GM23248 (cell line): ENCODE measurements around a stretch of chr12.

- RAMPAGE, long total RNA: no peak
Observed at GRCh38 chr12:88944165-88944709, 364.0 kb upstream of the KITLG start.

GRCh38 chr12:89140513-89141018, 211.7 kb downstream of the DUSP6 start:
- RAMPAGE, long total RNA: no peak

GRCh38 chr12:89328189-89329084, 23.9 kb downstream of the DUSP6 start:
- RAMPAGE, long total RNA: no peak

GRCh38 chr12:89345443-89346743, 6.4 kb downstream of the DUSP6 start:
- RAMPAGE, long total RNA: no peak

DNA sequence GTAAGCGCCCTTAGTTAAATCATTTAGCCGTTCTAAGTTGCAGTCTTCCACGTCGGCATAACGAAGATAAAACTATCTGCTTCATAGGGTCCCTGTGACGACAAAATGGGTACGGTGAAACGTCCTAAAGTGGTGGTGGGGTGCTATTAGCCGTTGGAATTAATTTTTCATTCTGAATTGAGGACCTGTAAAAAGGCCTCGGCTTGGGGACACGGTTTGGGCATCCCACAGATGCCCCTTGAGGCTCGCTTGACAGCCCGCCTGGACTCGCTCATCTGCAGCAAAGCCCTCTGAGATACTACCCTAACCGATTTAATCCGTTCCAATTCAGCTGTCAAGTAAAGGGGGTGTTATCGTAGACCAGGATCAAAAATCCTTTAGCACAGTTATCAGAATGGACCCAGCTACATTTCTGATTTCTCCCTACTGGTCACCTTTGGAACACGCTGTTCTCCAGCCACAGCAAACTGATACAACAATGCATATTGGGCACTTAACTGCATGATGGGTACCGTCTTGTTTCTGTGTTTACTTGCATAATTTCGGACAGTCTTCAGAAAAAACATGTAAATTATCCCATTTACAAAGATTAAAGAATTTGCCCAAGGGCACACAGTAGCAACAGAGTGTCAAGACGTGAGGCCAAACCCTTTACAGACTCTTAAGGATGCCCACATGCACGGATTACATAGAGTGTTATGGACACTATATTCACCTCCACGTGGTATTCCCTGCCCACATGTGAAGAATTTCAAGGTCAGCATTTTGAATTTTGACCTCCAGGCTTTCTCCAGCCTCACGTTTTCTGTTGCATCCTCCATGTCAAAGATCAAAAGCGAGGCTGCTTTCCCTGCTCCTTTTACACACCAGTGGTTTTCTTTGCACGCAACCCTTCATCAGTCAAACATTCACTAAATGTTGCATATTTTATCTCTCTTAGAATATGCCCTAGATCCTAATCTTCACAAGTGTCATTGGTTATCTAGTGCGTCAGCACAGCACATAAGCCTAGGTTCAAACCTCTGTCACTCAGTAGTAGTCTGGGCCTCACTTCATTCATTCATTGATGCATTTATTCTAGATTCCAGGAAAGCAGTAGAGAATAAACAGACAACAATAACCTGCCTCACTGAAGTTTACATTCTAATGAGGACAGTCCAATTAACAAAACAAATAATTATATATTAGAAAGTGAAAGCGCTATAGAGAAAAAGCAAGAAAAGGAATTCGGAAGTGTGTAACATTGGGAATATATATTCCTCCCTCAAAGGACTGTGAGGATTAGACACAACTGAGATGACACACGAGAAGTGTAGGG, 3.2 kb upstream of the DUSP6 start:
- RAMPAGE, long total RNA: no peak

DNA sequence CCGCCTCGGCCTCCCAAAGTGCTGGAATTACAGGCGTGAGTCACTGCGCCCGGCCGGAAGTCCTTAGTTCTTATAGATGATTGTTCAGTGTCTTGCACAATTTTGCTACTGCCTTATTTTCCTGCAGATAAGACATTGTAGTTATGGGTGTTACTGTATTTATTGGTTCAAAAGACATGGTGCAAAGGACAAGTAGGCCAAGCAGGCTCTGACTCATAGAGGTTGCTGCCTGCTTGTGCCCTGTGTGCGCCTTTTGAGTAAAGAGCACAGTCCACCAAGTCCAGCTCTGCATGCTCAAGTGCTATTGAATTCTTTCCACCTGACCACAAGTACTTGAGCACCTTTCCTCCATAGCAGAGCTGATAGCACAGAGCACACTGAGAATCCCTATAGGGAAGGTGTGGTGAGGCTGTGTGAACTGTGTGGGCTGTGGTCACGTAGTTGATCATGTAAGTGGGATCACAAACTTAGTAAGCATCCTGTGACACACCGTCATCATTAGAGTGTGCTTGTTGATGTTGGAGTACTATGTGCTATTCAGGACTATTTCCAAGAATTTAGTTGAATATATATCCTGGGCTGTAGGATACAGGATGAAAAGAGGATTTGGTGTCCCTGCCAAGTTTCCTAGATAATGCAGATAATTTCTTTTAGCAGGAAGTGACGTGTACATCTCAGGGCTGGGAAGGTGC, 23.4 kb upstream of the DUSP6 start:
- RAMPAGE, long total RNA: no peak

GRCh38 chr12:89382229-89382724, 30.0 kb upstream of the DUSP6 start:
- RAMPAGE, long total RNA: no peak

- RAMPAGE, long total RNA: no peak
Observed at GRCh38 chr12:89383408-89383709, 31.1 kb upstream of the DUSP6 start.

DNA sequence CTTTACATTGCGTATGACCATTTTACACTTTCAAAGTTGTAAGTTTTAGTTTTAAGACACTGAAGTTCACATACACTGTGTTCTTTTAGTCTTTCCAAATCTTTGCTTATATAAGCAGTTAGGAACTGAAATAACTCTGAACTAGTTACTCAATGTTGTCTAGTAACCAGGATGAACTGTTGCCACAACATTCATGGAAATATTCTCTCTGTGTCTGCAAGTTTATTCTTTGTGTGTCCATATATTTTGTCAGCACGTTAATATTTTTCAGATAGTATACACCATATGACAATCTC, 71.0 kb downstream of the GALNT4 start:
- RAMPAGE, long total RNA: no peak

GRCh38 chr12:89461077-89461480, 63.5 kb downstream of the GALNT4 start:
- RAMPAGE, long total RNA: no peak

- RAMPAGE, long total RNA: no peak
Observed at GRCh38 chr12:89523324-89524352, 958 bp downstream of the GALNT4 start.

DNA sequence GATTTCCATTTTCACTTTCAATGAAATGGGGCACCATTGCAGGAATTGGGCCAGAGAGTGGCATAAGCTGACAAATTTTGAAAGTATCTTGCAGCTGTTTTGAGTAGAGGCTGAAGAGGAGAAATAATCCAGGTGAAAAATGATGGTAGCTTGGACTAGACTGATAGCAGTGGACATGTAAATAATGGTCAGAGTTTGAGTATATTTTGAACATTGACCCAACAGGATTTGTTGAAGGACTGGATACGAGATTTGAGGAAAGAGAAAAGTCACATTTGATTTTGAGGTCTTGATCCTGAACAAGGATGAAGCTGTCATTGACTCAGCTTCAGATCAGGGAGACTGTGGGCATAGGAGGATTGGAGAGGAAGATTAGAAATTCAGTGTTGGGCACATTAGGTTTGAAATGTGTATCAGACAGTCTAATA, 22.9 kb upstream of the POC1B start:
- RAMPAGE, long total RNA: no peak

DNA sequence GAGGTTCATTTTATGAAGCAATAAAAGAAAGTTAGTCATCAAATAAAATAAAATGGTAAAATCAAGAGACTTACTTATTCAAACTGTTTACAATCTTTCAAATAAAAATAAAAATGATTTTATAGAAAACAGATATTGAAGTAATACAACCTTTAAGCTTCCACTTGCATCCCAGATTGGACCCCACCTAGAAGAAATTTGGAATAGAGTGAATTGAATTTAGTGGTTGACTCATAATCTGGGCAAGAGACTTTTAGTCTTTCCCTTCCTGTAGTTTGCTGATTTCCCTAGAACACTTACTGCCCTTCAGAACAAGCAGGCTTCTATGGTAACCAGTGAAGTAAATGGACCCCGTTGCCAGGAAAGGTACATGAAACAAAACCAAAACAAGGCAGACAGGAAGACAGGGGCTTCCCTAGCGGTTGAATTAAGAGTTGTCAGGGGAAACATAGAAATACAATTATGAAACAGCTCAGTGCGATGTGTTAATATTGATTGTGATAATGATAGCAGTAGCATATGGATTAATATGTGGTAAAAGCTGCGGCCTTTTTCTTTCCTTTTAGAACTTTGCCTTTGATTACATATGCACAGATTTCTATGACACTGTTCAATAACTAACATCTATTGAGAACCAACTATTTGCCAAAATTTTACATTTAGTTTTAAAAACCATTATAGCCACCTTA, 241.2 kb upstream of the ATP2B1 start:
- RAMPAGE, long total RNA: no peak

DNA sequence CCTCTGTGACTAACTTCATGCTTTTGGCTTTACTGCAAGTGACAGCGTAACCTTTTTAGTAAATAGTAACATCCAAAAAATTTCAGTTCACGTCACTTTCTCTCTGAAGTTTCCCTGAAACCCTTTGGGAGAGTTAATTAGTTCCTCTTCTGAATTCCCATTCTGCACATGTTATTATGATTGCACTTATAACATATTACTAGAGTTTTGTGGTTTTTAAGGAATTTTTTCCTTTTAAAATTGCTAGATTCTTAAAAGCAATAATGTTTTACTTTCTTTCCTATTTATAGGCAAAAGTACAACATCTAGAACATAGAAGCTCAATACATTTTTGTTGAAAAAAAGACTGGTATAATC, 453.2 kb downstream of the CCER1 start:
- RAMPAGE, long total RNA: no peak

DNA sequence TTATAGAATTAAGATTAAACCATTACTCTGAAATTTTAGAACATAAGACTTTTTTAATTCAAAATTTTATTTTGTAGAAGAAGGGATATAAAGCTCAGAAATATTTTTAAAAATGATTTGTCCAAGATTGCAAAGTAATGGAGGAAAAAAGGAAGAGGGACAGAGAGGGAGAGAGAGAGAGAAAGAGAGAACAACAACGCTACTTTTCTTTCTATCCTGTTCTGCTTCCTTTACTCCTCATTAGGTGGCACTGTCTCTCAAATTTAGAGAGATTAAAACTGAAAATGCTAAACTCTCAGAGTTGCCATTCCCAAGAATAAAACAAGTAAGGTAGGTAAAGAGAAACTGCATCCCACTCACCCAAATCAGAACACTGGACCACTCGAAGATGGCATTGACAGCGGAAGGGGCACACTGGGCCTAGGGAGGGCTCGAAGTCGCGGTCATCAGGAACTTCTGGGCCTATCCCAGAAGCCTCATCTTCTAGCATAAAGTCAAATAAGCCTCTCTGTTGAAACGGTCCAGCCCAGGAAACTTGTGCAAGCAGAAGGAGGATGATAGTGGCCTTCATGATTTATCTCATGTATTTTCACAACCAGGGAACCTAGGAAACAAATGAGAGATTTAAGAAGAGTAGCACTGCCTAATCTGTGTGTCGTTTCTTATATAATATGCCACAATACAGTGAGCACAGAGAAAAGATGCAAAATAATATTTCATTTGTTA, 4.5 kb downstream of the DCN start:
- RAMPAGE, long total RNA: no peak

DNA sequence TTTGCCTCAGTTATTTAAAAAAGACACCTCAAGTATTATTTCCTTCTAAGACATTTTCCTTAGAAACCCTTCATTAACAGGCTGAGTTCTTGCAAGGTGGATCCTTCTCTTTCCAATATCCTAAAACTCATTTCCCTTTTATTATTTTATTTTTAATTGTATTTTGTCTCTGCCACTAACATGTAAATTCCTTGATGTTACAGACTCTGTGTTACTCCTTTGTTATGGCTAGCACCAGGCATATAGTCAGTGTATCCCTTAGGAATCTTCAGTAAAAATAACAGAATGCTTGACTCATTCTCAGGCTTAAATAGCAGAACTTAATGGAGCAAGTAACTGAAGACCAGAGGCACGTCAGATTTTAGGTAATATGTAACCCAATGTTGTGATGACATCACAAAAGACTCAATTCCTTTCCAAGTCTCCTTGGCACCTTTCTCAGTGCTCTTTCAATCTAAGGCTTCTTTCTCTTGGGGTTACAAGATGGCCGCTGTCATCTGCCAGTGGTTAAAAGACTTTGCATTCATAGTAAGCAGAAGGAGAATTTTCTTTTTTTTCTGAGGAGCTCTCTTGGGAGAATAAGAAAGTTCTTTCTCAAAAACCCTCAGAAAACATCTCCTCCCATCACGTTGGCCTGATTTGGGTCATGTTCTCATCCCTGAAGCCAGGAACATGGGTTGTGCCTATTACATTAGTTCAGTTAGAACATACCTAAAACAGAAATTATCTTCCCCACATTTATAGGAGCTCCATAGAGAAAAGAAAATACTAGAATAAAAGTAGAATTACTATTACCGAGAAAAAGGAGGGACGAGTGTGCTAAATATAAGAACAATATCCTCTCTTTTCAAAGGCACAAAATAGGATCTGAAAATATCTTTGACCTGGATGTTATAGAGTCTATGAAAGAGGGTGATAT, 33.4 kb upstream of the DCN start:
- RAMPAGE, long total RNA: no peak

DNA sequence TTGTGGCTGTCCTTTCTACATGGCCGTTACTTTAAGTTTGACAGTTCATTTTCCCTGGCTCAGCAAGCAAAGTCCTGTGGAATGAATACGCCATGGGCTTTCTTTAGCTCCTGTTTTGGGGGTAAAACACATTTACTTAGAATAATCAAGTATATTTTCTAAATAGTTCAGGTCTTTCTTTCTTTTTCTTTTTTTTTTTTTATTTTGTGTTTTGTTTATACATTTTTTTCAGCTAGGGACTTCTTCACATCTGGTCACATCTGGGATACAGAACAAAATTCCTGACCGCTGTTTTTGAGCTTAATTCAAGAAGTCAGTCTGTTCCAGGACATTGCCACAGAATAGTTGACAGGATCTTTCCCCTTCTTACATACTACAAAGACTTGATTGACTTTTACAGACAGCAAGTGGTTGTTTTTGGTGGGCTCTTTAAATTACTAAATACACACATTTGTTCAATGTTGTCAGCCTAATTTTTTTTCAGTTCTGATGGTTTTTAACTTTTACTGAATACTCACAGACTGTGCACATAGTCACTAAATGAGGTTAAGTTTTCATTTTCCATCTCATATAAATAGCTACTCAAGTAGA, 41.8 kb upstream of the DCN start:
- RAMPAGE, long total RNA: no peak

DNA sequence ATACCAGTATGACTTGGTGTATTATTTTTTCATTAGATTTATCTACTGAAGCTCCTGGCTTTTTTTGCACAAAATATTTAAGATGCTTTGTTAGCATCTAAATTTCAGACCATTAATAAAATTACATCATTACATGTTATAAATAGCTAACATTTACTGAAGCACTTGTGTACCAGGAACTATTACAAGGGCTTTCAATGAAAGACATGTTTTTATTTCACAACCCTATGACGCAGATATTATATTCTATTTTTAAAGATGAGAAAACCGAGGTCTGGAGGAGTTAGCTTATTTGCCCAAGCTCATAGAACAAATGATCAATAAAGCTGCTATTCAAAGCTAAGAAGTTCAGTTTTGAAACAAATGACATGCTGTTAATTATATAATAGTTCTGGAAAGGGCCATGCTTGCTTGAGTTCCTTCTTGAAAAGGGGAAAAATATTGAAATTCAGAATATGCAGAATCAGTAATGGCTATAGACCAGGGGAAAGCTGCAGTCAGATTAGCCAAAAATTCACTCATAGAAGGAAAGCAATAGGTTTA, 420.5 kb upstream of the DCN start:
- RAMPAGE, long total RNA: no peak

DNA sequence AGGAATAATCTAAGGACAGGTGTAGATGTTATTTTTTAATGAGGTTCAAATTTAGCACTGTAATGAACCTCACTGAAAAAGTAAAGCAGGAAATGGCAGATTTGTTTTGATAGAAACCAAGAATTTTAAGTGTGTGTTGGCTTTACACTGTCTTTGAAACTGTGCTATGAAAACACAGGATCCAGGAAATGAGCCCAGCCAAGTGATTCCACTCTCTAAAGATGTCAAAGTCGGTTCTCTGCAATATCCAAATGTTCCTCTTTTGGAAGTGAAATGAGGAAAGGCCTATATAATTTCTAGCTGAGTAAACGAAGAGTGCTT, 367.2 kb downstream of the BTG1 start:
- RAMPAGE, long total RNA: no peak

DNA sequence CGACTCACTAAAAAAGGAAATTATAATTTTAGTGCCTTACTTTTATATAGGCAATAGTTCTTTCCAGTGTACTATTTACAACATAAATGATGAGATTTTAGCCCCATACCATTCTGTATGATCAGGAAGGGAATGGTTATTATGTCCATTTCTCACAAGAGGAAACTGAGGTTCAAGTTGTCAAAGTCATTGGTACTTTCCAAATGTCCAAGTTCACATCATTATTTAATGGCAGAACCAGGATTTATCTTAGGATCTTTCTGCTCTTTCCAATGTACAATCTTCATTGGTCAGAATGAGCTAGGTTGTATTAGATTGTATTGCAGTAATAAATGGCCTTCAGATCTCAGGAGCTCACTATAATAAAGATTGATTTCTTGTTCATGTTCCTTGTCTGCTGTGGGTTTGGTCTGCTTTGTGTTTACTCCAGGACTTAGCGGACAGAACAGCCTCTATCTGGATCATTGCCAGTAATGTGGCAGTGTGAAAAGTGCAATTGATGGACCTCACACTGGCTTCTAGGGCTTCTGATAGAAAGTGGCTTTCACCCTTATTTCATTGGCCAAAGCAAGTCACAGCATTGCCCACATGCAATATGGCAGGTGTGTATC, 81.4 kb downstream of the BTG1 start:
- RAMPAGE, long total RNA: no peak